ENCODE results near the gene CDH11.

DNA sequence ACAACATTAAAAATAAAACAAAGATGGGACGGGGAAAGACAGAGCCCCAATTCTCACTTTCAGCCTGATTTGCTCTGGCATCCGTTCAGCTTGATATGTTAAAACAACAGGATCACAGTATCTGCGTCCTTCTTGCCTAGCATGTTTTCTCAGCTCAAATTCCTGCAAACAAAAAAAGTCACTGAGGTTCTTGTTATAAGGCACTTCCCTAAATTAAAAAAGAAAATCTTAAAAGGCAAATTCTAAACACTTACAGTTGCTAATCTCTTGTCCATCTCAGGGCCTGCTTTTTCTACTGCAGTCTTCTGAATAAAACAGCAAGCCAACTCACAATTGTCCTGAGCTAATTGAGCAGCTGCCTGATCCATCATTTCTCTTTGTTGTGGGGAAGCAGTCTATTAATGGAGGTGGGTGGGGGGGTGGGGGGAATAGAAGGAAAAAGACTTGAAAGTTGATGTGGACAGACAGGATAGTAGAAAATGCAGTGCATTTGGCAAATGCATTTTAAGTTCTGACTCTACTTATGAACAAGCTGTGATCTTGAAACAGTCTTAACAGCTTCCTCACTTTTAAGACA, 26.9 kb downstream of the SETD6 start:
- RRBS = no CpG with 5 or more reads among the region's 3 CpGs

GRCh38 chr16:58628562-58629709, 690 bp downstream of the CNOT1 start:
- RRBS = under 1% methylated on average over 4 of the region's 55 CpGs

- RRBS = no CpG with 5 or more reads among the region's 8 CpGs
Measured at GRCh38 chr16:58683185-58683896, 1.2 kb downstream of the SLC38A7 start.

- RRBS = no CpG with 5 or more reads among the region's 3 CpGs
Measured at GRCh38 chr16:58730768-58731080, 3.4 kb downstream of the GOT2 start.

GRCh38 chr16:58733216-58733495, 960 bp downstream of the GOT2 start:
- RRBS = no CpG with 5 or more reads among the region's 8 CpGs

DNA sequence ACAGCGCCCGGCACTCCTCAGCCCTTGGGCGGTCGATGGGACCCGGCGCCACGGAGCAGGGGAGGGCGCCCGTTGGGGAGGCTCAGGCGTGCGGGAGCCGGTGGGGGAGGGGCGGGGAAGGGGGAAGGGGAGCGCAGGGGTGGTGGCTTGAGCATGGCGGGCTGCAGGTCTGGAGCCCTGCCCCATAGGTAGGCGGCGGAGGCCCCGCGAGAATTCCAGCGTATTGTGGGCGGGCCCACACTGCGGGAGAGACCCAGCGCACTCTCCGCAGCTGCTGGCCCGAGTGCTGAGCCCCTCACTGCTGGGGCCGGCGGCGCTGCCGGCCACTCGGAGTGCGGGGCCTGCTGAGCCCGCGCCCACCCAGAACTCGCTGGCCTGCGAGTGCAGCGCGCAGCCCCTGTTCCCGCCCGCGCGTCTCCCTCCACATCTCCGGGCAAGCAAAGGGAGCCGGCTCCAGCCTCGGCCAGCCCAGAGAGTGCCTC, 907.5 kb downstream of the CDH8 start:
- RRBS = 82% methylated on average over 8 of the region's 44 CpGs

GRCh38 chr16:64417709-64418197, 704.1 kb downstream of the CDH11 start:
- RRBS = no CpG with 5 or more reads among the region's 1 CpG

- RRBS = no CpG with 5 or more reads among the region's 32 CpGs
Measured at GRCh38 chr16:65121766-65122099, at the start of gene CDH11. Gene CDH11, minus strand, starts transcription at chr16:65122063.

DNA sequence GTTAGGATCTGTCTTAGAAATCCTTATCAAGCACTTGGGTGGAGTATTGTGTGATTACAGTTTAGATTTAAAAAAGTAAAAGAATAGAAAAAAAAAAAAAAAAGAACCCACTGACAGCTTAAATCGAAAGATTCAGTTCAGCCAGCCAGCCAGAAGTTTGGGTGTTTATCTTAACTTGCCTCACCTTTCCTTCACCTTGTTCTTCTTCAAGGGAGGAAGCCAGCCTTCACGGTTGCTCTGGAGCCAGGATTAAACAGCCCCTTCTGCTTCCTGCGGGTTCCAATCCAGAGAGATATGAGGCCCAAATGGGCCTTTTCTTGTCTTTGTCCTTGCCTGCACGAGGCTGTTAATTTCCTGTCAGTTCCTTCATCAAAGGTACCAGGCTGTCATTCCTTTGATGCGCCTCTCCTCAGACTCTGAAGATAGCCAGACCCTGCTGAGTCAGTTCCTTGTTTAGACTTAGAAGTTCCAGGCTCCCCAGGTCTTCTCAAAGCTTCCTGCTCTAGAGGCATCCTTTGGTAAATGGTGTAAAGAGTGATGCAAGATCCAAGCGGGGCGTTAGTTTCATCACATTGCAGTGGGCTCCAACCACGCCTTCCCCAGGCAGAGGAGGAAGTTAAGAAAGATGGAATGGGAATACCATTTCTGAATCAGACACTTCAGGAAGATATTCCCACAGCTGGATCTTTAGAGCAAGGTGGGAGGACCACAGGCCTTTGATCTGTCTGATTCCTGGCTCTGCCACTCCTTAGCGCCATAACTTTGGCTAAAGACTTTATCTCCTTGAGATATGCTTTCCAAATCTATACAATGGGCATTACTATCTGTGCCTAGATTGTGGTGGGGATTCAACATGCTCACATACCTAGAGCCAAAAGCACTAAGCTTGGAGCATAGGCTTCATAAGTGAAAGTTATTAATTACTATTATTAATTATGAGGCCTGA, 4.0 kb upstream of the CDH11 start:
- RRBS = no CpG with 5 or more reads among the region's 9 CpGs

DNA sequence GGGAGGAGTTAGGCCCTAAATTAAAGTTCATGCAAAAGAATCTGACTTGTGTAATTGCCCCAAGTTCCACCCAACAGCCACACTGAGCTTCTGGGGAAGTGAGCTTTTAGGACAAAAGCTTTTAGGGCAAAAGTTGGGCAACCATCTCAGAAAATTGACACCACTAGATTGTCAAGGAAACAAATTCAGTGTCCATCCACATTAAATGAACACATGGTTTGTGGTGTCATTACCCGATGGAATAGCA, 613.0 kb upstream of the CDH11 start:
- RRBS = no CpG with 5 or more reads among the region's 1 CpG

DNA sequence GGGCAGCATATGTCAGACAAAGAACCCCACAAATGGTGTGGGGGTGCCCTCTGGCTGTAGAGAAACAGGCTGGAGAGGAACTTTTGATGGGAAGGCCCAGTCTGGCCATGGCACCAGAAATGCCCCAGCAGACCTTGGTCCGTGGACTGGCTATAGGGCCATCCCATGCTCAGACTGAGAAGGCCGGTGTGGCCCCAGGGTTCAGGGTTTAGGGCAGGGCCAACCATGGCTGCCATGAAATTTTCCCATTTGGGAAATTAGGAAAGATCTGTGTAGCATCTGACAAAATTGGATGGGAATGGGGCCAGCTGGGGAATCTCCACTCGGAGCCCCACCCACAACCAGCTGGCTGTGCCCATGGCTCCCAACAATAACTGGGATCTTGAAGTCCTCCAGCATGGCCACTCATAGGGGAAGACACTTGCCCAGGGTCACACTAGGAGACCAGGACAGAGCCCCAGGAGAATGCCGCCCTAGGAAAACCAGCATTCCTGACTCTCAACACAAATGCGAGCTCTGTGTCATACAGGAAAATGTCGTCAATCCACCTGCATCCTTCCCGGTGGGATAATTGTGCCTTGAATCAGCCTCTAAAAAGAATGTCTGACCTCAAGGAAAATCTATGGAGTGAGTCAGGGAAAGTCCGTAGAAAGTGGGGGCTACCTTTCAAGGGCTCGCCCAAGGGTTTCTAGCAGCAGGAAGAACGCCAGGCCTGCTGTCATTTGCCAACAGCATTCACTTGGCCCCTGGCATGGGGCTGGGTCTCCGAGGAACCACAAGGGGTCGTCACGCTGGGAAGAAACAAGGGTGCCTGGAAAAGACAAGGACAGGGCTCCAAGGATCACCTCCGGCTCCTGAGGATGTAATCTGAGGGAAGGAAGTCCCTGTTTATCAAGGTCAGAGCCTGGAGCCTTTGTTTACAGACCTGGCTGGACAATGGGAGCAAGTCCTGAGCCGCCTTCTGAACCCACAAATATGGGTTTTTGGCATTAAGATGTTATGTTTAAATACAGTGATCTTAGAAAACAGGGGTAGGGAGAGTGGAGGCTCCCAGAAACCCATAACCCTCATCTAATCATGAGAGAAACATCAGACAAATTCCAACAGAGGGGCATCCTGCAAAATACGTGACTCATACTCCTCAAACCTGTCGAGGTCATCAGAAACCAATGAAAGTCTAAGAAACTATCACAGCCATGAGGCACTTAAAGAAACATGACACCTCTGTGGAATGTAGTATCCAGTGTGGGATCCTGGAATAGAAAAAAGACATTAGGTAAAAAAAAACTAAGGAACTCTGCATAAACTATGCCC, 15.9 kb downstream of the CDH5 start:
- RRBS = no CpG with 5 or more reads among the region's 17 CpGs

GRCh38 chr16:66553170-66553732, 875 bp downstream of the CKLF start:
- RRBS = no CpG with 5 or more reads among the region's 8 CpGs

- RRBS = no CpG with 5 or more reads among the region's 13 CpGs
Measured at GRCh38 chr16:66618484-66619102, 14.1 kb downstream of the CMTM3 start.

DNA sequence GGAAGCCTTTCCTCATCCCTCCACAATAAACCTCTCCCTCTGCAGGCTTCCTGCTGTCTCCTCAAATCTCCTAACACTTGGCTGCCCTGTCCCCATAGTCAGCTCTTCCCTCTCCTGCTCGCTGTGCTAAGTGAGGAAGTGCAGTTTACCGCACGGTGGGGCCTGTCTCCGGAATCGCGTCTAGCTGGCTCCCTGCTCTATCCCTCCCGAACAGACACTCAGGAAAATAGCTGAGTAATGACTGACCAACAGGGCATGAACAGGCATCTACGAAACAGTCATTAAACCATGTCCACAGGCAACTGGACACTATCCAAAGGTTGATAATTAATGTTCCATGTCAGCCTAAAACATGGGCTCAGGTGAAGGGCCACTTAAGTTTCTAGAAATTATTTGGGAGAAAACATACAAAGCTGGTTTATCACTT, 35.8 kb downstream of the CMTM4 start:
- RRBS = no CpG with 5 or more reads among the region's 8 CpGs

- RRBS = no CpG with 5 or more reads among the region's 8 CpGs
Measured at GRCh38 chr16:66843946-66844272, 305 bp upstream of the CA7 start.

DNA sequence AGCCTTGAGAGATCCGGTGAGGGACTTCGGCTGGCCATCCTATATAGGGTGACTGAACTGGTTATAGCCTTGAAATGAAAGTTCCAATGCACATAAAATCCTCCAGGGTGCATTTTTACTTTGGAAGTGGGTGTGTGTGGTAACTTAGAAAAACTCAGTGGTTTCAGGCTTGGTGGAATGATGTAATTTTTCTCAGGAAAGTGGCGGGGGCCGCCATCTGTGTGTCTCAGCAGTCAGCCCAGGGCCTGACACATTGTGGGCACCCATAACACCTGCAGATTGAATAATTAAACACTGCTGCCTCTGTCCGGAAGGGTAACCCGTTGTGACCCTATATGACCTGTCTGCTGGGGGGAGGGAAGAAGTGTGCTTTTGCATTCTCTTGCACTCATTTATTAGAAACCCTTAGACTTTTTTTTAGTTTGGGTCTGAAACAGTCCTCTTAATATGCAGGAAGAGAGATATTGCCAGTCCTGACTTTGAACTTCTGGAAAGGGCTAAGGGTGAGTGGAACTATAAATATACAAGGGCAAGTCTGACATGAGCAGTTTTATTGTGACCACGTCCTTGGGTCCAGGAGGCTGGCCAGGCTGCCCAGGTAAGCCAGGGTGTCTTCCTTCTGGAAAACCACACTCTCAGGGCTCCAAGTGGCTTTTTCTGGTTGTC, 2.1 kb upstream of the PDP2 start:
- RRBS = no CpG with 5 or more reads among the region's 7 CpGs

GRCh38 chr16:66898100-66898732, 17.9 kb downstream of the PDP2 start:
- RRBS = no CpG with 5 or more reads among the region's 7 CpGs

GRCh38 chr16:66931787-66932447, 2.3 kb downstream of the CIAO2B start:
- RRBS = no CpG with 5 or more reads among the region's 6 CpGs

DNA sequence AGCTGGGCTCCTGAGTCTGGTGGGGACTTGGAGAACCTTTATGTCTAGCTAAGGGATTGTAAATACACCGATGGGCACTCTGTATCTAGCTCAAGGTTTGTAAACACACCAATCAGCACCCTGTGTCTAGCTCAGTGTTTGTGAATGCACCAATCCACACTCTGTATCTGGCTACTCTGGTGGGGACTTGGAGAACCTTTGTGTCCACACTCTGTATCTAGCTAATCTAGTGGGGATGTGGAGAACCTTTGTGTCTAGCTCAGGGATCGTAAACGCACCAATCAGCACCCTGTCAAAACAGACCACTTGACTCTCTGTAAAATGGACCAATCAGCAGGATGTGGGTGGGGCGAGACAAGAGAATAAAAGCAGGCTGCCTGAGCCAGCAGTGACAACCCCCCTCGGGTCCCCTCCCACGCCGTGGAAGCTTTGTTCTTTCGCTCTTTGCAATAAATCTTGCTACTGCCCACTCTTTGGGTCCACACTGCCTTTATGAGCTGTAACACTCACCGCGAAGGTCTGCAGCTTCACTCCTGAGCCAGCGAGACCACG, 13.6 kb upstream of the CES4A start:
- RRBS = no CpG with 5 or more reads among the region's 12 CpGs

Measured in GM12892 (cell line).